Measurements from ENCODE around the genes SPON2 and SLBP.

DNA sequence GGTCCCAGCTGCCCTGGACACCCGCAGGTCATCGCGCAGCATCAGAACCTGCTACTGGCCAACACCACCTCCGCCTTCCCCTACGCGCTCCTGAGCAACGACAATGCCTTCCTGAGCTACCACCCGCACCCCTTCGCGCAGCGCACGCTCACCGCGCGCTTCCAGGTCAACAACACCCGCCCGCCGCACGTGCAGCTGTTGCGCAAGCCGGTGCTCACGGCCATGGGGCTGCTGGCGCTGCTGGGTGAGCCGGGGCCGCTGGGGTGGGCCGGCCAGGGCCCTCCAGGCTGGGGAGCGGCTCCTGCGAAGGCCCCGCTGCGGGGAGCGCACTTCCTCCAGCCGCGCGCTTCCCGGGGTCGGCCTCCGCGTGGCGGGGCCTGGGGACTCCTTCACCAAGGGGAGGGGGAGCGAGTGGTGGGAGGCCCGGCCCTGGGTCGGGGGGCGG, 9.1 kb upstream of the SLC26A1 start:
- PRO-cap, 2 experiments: no peak in any of the 2 experiments

DNA sequence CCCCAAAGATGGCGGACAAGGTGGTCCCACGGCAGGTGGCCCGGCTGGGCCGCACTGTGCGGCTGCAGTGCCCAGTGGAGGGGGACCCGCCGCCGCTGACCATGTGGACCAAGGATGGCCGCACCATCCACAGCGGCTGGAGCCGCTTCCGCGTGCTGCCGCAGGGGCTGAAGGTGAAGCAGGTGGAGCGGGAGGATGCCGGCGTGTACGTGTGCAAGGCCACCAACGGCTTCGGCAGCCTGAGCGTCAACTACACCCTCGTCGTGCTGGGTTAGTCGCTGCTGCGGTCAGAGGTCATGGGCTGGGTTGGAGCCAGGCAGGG, 10.7 kb downstream of the FGFRL1 start:
- PRO-cap, 2 experiments: no peak in any of the 2 experiments

DNA sequence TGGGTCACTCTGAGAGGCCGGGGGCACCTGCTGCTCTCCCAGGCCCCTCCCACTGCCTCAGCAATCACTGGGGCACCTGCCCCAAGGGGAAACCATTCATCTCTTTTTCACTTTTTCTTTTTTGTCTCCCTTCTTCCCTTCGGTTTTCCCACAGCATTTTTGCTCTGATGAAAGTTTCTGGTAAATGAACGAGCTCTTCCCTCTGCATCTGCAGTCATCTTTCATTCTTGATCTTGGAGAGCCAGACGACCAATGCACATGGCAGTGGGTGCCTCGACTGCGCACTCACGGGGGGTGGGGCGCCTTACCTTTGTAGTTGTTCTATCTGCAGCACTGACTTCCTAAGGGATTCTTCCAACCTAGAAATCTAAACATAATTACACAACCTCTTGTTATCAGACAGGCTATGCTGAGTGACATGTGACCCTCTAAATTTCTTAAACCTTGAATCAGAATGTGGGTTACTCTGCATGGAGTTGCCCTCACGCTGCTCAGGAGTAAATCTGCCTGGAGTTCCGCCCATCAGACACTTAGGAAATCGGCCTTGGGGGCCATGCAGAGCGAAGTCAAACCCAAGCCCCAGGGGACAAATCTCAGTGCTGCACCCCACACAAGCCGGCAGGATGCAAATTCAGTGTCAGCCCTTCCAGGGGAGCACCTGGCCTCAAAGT, 27.6 kb downstream of the RNF212 start:
- PRO-cap, 2 experiments: no peak in any of the 2 experiments

DNA sequence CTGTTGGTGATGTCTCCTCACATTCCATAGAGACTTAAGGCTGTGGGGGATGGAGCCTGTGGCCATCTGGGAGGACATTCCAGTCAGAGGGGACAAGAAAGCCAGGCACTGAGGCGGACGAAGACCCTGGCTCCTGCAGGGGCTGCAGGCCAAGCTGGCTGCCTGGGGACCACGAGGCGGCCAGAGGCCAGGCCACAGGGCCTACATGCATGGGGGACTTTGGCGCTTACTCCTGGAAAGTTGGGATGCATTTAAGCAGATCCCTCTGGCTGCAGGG, 7.6 kb downstream of the RNF212 start:
- PRO-cap, 2 experiments: no peak in any of the 2 experiments

GRCh38 chr4:1143715-1144942, 28.3 kb downstream of the SPON2 start:
- PRO-cap, 2 experiments: no peak in any of the 2 experiments

DNA sequence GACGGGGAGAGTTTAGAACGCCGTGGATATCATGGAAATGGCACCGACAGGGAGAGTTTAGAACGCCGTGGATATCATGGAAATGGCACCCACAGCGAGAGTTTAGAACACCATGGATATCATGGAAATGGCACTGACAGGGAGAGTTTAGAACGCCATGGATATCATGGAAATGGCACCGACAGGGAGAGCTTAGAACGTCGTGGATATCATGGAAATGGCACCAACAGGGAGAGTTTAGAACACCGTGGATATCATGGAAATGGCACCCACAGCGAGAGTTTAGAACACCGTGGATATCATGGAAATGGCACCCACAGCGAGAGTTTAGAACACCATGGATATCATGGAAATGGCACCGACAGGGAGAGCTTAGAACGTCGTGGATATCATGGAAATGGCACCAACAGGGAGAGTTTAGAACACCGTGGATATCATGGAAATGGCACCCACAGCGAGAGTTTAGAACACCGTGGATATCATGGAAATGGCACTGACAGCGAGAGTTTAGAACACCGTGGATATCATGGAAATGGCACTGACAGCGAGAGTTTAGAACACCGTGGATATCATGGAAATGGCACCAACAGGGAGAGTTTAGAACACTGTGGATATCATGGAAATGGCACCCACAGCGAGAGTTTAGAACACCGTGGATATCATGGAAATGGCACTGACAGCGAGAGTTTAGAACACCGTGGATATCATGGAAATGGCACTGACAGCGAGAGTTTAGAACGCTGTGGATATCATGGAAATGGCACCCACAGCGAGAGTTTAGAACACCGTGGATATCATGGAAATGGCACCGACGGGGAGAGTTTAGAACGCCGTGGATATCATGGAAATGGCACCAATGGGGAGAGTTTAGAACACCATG, 25.1 kb downstream of the SPON2 start:
- PRO-cap, 2 experiments: no peak in any of the 2 experiments

DNA sequence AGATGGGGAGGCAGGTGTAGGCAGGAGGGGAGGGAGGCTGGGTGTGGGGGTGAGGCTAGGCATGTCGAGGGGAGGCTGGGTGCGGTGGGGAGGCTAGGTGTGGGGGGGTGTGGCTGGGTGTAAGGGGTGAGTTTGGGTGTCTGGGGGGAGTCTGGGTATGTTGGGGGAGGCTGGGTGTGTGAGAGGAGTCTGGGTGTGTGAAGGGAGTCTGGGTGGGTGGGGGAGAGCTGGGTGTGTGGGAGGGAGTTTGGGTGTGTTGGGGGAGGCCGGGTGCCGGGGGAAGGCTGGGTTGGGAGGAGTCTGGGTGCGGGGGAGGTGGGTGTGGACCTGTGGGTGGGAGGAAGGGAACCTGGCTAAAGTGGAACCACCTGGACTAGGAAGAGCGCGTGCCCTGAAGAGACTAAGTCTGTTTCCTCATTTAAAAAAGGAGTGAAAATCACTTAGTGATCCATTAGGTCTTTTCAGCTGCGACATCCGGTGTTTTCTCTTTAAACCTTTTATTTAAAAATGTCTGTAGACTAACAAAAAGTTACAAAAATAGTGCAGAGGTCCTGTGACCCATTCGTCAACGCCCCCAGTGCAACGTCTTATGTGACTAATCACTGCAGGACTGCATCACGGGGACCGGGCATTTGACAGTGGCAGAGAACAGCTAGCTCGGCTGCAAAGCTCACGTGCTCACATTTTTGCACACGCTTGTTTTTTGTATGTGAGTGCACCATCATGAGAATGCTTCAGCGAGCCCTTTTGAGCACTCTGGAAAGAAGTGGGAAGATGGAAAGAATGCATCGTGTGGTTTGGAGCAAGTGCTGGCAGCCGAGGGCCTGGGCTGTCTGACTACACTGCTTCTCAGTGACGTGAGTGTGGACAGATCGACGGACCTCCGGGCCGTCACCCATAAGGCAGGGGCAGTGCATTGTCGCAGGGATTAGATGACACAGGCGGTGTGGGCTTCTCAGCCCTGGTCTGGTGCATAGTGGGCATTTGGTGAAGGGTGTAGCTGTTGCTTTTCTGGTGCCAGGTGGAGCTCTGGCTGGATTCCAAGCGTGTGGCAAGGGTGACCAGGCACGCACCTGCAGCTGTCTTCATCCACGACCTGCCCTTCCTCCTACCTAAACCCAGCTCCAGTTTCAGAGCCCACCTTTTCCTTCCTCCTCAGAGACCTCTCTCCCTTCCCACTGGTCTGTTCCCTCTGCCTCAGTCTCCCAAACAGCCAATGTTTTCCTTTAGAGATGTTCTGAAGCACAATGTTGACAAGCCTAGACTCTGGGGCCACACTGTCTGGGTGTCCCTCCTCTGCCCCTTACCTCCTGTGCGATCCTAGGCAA, 17.9 kb downstream of the SPON2 start:
- PRO-cap, 2 experiments: no peak in any of the 2 experiments

GRCh38 chr4:1172232-1172454, 240 bp downstream of the SPON2 start:
- PRO-cap, 2 experiments: no peak in any of the 2 experiments

GRCh38 chr4:1172455-1173239, at the start of gene SPON2:
Gene SPON2, minus strand, starts transcription at chr4:1172583.
- PRO-cap, 2 experiments: peak in 1 of 2 experiments; most common minus-strand start chr4:1172583 (in 1)

DNA sequence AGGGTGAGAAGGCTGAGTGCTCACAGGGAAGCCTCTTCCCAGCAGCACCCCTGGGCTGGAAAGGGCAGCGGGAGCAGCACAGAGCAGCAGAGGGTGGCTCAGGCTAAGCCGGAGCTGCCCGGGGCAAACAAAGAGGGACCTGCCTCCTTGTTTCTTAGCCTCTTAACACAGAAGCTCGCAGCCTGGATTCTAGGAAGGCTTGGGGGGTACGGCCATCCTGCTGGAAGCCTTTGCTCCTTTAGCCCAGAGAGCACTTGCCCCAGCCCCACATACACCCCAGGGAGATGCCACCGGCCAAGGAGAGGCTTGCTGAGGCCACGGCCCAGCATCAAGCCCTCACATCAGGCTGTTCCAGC, 20.1 kb upstream of the SPON2 start:
- PRO-cap, 2 experiments: no peak in any of the 2 experiments

DNA sequence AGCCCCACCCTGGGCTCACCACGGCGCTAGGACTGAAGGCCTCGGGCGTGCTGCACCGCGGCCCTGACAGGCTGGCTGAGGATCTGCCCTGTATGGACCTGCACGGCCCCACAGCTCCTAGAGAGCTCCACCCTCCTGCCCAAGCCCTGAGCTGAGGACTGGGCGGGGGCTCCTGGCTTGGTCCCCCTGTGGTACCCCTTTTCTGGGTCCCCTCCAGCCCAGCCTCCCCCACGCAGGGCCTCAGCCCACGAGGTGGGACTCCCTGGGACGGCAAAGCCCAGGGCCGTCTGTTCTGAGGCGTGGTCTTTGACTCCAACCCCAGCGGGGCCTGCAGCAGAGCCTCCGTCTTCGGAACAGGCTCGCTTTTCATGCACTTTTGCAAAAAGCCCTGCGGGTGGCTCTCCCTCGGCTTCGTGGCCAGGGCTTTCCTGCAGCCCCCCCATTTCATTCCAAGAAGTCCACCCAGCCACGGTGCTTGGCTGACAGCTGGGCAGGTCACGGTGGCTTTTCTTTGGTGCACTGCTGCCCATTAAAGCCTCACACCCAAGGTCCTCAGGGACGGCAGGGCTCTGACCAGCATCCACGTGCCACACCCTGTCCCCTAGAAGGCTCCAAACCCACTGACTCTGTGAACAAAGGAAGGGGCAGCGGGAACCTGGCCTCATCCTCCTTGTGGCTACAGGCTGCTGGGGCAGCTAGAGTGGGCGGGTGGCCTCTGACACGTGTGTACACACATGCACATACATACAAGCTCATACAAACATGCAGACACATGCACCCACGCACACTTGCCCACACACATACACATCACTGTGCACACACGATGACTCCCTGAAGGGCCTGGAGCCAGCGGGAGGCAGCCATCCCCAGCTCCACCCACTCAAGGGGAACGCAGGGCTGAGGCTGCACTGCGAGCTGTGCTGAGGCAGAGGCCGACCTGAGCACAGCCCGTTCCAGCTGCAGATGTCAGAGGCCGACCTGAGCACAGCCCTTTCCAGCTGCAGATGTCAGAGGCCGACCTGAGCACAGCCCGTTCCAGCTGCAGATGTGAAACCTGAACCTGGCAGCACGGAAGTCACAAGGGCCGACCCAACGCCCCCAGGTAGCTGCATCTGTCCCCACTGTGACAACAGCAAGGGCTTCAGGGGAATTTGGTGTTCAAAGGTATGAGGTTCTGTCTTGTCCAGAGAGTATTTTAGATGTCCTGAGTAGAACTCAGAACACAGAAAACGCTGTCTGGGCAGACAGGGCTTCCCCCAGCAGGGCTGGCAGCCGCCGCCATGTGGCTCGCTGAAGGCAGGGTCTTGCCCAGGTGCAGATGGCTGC, 33.9 kb downstream of the CTBP1 start:
- PRO-cap, 2 experiments: no peak in any of the 2 experiments

GRCh38 chr4:1233636-1234913, 14.9 kb downstream of the CTBP1 start:
- PRO-cap, 2 experiments: no peak in any of the 2 experiments

- PRO-cap, 2 experiments: no peak in any of the 2 experiments
These were observed 3.2 kb downstream of the CTBP1 start for GRCh38 chr4:1245734-1246162.

- PRO-cap, 2 experiments: no peak in any of the 2 experiments
These were observed 22.2 kb downstream of the MAEA start for GRCh38 chr4:1311965-1312298.

GRCh38 chr4:1520318-1520950, 114.2 kb upstream of the NKX1-1 start:
- PRO-cap, 2 experiments: peak in 1 of 2 experiments; most common minus-strand start chr4:1520674 (in 1)

- PRO-cap, 2 experiments: peak in 2 of 2 experiments; most common plus-strand start chr4:1712373 (in 2); most common minus-strand start chr4:1712319 (in 2)
These were observed at the start of gene SLBP for GRCh38 chr4:1711884-1712578. Gene SLBP, minus strand, starts transcription at chr4:1712319.

DNA sequence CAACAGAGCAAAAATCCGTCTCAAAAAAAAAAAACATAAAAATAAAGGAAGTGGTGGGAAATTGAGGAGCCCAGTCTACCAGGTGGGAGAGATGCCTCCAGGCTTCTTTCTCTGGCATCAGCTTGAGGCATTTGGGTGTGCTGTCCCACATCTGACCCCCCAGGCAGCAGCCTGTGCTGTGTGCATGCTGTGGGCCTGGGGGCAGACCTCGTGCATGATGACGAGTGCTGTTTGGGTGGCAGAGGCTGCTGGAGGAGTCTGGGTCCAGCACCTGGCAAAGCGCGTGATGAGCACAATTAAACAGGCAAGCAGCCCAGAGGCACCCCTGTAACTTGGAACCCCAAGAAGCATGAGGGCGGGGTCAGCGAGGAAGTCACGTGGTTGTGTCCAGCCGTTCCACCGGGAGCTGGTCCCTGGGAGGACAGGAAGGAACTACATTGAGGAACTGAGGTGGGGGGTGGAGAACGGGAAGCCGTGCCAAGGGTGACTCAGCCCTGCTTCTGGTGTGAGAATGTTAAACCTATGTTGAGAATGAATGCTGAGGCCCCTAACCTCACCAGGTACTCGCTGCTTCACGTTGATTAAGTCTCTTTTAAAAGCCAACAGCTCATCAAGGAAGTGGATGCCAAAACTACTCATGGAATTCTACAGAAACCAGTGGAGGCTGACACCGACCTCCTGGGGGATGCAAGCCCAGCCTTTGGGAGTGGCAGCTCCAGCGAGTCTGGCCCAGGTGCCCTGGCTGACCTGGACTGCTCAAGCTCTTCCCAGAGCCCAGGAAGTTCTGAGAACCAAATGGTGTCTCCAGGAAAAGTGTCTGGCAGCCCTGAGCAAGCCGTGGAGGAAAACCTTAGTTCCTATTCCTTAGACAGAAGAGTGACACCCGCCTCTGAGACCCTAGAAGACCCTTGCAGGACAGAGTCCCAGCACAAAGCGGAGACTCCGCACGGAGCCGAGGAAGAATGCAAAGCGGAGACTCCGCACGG, 6.1 kb downstream of the TACC3 start:
- PRO-cap, 2 experiments: no peak in any of the 2 experiments

- PRO-cap, 2 experiments: no peak in any of the 2 experiments
These were observed 6.9 kb downstream of the TACC3 start for GRCh38 chr4:1728095-1728714.

DNA sequence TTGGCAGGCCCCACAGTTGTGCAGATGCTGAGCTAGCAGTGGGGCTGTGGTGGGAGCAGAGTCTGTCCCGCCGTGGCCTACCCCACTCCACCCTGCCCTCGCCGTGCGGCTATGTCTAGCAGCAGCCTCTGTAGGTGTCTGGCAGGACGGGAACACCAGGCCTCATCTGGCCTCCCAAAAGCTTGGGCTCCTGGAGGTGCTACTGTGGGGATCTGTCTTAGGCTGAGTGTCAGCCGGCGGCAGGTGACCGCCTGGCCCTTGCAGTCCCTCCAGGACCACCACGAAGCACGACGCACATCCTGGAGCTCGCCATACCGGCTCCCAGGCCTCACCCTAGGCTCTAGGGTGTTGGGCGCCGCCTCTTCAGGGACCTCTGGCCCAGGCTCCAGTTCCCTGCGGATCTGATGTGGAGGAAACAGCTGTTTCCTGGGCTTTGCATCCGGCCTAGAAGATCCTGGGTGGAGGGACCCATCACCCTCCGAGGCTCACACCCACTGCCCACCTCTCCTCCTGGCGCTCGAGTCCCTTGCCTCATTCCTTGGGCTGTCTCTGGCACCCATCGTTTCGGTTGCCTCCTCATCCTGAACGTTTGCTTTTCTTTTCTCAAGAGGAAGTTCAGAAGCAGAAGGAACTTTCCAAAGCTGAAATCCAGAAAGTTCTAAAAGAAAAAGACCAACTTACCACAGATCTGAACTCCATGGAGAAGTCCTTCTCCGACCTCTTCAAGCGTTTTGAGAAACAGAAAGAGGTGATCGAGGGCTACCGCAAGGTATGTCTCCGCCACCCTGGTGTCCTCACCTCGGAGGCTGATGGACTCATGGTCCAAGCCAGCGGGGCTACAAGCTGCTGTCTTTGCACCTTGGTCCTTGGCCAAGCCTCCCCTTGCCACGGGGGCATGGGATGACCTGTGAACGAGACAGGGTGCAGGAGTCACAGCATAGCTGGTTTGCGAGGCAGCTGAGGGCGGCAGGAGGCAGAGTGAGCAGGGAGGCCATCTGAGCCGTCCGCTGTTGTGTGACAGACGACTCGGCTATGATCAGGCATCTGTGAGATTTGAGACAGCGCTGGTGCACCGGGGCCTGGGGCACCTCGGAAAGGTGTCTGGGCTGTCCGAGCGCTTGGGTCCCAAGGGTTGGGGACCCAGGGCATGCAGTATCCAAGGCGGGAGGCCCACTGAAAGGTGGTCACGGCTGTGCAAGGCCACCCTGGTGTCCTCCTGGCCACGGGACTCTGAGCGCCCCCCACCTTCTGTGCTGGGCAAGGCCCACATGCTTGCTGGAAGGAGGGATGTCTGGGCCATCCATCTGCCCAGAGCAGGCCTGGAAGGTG, 19.4 kb downstream of the TACC3 start:
- PRO-cap, 2 experiments: no peak in any of the 2 experiments

DNA sequence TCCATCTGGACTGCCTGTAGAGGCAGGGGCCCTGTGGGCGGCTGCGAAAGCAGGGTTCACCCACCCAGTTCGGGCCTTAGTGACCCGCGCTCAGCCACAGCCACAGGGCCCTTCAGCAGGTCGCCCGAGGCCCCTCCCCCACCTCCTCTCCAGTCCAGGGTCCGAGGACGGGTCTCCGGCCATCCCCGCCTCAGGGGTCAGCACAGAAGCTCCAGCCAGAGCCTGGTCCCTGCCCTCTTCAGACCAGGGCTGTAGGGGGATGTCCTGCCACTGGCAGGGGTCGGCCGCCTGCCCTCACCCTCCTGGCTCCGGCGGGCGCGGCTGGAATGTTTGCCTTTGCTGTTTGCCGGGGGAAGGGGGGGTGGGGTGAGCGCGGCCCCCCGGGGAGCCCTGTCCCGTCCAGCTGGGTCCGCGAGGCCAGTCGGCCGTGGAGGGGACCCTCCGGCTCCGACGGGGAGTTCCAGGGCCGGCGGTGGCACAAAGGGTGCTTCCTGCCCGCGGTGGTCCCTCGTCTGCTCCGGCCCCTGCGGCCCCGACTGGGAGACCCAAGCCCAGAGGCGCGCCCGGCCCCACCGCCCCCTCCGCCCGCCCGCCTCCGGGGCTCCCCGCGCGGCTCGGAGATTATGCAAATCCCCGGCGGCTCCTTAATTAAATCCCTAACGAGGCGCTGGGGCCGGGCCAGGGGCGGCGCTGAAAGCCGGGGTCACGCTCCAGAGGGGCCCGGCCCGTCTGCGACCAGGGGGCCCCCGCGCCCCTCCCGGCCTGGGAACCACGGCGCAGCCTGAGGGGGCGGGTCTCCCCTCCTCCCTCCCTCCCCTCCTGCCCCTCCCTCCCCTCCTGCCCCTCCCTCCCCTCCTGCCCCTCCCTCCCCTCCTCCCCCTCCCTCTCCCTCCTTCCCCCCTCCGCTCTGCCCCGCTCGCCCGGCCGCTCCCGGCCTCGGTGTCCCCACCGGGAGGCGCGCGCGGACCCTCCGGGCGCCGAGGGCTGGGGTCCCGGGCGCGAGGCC, 26.2 kb upstream of the FGFR3 start:
- PRO-cap, 2 experiments: no peak in any of the 2 experiments

All from psoas muscle (tissue), 2 donors.